Epithelial cell of alveolus of lung (primary cell): ENCODE measurements around the genes HOXB6, B4GALNT2 and GNGT2.

DNA sequence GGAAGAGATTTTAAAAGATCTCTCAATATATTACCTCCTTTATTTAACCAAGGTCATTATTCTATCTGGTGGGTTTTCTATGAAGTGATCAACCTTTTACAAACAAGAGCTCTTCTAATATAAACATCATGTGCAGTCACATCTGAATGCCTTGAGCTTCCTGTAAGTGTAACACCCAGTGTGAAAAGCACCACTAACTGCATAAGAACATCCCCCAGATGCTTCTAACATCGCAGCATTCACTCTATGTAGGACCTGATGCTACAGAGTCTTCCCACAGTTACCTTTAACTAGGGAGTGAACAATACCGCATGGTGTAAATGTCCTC is 16.4 kb downstream of the SKAP1 start:
- RAMPAGE, long total RNA: no peak
- RRBS: no CpG with 5 or more reads among the region's 2 CpGs

DNA sequence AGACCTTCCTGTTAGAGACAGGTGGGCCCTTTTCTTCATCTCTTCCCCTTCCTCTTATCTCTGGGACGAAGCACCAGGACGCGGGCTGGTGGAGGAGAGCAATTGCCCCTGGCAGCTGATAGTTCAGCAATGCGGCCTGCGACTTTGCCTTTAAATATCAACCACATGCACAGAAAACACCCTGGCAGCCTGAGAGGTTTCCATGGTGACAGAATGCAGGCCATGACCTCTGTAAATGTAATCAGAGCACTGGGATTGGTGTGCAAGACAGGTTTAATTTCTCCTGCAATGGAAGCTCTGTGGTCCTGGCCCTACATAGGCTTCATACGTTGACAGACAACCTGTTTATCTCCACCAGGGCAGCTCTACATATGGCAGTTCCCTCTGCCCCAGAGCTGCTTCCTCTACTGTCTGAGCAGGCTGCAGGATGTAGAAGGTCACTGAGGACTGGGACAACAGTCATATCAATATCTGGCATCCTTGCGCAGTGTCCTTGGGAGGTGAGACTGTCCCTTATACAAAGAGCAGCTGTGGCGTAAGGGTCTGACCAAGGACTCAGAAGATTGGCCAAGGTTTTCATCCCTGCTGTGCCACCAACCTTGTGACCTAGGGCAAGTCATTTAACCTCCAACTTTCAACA is 10.1 kb upstream of the SKAP1 start:
- RAMPAGE, long total RNA: no peak
- RRBS: no CpG with 5 or more reads among the region's 8 CpGs

- RAMPAGE, long total RNA: no peak
- RRBS: no CpG with 5 or more reads among the region's 6 CpGs
These were observed 26.5 kb upstream of the SKAP1 start for GRCh38 chr17:48456502-48456986.

- RAMPAGE, long total RNA: no peak
- RRBS: 2% methylated on average over 20 of the region's 51 CpGs
These were observed 38.2 kb downstream of the HOXB1 start for GRCh38 chr17:48492481-48493195.

- RAMPAGE, long total RNA: no peak
- RRBS: no CpG with 5 or more reads among the region's 4 CpGs
These were observed 5.7 kb downstream of the HOXB2 start for GRCh38 chr17:48539166-48539681.

- RAMPAGE, long total RNA: no peak
- RRBS: no CpG with 5 or more reads among the region's 5 CpGs
These were observed 8.2 kb downstream of the HOXB4 start for GRCh38 chr17:48569886-48570341.

GRCh38 chr17:48570561-48571632 is 7.3 kb downstream of the HOXB4 start:
- RAMPAGE, long total RNA: no peak
- RRBS: 0% methylated on average over 4 of the region's 35 CpGs

DNA sequence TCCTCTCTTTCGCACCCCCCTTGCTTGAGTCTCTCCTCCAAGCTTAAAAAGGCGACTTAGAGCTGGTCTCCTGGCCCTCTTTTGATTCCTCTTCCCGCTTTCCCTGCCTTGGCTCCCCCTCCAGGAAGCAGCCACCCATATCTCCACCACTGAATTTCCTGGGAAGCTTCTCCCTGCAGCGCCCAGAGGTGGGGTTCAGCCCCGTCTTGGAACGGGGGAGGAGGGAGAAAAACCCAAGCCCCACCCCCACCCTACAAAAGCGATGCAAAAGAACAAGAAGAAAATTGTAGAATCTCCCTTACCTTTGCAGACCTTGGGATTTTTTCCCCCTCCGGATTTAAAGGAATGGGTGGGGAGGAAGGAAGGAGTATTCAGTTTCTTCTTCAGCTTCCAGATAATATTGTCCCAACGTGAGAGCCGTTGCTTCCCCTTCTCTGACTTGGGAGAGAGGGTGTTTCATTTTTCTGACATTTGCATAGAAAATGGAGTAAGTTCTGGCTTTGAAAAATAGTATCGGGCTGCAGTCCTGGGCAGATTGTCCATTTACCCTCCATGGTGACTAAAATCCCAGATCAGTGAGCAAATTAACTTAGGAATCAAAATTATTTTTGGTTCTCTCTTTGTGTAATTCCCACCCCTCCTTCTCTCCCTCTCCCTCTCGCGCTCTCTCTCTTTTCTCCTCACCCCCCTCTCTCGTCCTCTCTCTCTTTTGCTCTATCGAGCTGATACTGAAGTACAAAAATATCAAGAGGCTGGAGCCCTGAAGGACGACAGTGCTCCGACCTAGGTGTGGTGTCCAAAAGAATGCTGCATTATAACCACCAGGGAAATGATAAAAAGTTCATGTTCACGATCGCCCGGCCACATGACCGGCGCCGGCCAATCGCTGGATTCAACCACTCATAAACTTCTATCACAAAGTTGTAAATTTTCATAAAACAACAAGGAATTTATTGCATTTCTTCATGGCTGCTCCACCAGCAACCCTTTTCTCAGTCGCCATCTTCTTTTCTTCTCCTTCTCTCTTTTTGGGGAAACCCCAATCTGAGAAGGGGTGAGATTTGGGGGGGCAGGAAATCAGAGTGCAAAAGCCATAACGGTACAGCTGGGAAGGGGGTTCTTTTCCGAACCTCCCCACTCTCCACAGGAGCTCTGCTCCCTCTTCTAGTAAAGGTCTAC is at the start of gene HOXB6:
Gene HOXB6, minus strand, starts transcription at position 809 of the 1,179 bp plus-strand sequence.
- RAMPAGE, long total RNA: no peak
- RRBS: no CpG with 5 or more reads among the region's 27 CpGs

- RAMPAGE, long total RNA: no peak
- RRBS: no CpG with 5 or more reads among the region's 16 CpGs
These were observed 1.5 kb upstream of the HOXB9 start for GRCh38 chr17:48627570-48628189.

- RAMPAGE, long total RNA: no peak
- RRBS: 0% methylated on average over 4 of the region's 60 CpGs
These were observed 20.4 kb upstream of the HOXB9 start for GRCh38 chr17:48646478-48647091.

- RAMPAGE, long total RNA: no peak
- RRBS: no CpG with 5 or more reads among the region's 21 CpGs
These were observed 45.5 kb upstream of the HOXB9 start for GRCh38 chr17:48671594-48672104.

GRCh38 chr17:48723300-48724171 is 551 bp downstream of the PRAC2 start:
- RAMPAGE, long total RNA: no peak
- RRBS: 3% methylated on average over 18 of the region's 47 CpGs

- RAMPAGE, long total RNA: no peak
These were observed 20.1 kb downstream of the CALCOCO2 start for GRCh38 chr17:48850990-48851345.

DNA sequence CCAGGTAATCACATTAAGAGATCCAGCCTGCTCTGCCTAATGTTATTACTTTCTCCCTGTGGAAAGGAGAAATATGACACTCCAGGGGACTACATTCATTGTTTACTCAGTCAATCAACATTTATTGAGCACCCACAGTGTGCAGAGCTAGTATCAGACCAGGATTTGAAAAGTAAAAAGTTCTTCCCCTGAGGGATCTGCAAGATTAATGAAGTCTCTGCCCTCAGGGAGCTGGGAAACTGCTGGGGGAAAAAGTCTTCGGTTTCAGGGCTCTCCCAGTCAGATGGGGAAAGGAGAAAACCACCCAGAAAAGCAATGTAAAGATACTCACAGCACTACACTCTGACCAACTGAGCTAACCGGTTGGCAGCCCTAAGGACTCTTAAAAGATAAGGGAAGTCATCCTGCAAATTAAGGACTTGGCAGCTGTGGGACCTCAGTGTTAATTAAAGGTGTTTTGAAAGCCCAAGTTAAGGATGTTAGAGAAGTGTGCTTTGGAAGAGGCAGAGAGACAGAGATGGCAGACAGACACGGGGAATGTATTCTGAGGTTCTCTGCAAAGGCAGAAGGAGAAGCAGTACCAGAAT is 23.3 kb upstream of the ATP5MC1 start:
- RAMPAGE, long total RNA: no peak
- RRBS: no CpG with 5 or more reads among the region's 3 CpGs

DNA sequence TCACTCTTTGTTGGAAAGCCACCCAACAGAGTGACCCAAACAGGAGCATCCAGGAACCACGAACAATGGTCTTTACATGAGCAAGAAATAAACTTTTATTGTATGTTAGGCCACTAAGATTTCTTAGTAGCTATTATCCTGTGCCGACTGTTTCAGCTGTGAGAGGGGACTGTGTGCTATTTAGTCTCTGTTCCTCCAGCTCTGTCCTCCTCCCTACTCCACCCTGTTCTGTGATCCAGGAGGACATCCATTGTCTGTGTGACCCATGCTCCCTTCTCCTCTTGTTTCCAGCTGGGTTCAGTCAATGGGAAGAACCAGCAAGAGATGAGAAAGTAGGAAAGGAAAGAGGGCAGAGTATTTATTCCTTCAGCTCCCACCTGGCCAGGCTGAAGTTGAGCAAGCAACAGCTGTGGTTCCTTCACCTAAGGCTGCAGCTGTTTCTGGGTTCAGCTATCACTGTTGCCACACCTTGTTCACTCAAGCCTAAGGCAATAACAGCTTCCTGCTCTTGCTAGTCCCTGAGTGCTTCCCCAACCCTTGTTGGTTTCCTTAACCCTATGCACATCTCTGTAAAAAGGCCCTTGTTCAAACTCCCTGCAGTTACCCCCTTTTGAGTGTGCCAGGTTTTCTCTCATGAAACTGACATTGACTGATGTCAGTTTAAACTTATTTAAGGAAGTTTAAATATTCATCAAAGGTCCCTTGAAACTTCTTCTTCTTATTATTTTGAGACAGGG is 14.8 kb upstream of the B4GALNT2 start:
- RAMPAGE, long total RNA: no peak
- RRBS: no CpG with 5 or more reads among the region's 2 CpGs

- RAMPAGE, long total RNA: no peak
- RRBS: 2% methylated on average over 27 of the region's 86 CpGs
These were observed at the start of gene B4GALNT2 for GRCh38 chr17:49132506-49133524. TSS of gene B4GALNT2 (plus strand) at chr17:49132769.

GRCh38 chr17:49209881-49211080 is at the start of gene GNGT2:
TSS of gene GNGT2 (minus strand) at chr17:49210574.
- RAMPAGE, long total RNA: no peak
- RRBS: no CpG with 5 or more reads among the region's 28 CpGs

GRCh38 chr17:49231821-49232032 is 1.1 kb upstream of the PHOSPHO1 start:
- RAMPAGE, long total RNA: no peak
- RRBS: no CpG with 5 or more reads among the region's 1 CpG

DNA sequence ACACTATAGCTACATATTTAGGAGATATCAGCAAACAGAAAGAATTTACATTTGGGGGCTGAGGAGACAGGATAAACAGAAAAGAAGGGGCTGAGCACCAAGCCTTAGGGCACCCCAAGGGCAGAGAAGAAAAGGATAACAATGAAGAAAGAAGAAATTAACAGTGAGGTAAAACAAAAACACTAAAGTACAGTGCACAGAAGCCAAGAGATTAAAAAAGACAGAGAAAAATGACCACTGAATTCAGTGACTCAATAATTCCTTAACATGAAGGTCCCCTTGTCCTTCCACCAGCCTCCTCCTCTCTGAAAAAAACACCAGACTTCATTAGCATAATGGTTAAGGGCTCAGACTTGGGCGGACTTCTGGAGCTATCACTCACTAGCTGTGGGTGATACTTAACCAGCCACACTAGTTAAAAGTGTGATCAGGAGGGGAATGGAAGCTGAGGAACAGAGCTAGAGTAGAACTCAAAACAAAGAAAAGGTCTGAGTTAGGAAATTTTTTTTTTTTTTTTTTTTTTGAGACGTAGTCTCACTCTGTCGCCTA is 23.3 kb downstream of the ZNF652 start:
- RAMPAGE, long total RNA: no peak
- RRBS: no CpG with 5 or more reads among the region's 3 CpGs

DNA sequence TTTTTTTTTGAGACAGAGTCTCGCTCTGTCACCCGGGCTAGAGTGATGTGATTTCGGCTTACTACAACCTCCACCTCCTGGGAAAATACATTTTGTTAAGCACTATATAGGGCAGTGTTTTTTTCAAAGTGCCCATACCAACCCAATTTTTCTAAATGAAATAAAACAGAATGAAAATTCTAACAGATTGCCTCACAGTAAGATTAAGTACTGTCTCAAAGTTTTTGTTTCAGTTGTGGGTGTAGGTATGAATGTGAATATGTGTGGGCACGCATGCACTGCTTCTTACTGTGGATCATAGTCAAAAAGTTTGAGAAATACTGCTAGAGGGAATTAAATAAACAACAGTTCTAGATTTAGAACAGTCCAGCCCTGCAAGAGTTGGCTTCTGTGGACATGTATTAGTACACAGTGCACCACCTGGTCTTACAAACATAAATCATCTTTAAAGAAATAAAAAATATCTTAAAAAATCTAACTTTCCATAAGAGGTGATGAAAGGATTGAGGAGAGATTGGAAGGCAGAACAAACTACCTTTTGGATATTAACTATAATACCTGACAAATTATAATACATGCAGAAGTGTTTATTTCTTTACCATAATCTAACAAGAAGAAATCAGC is 8.5 kb downstream of the ZNF652 start:
- RAMPAGE, long total RNA: no peak
- RRBS: no CpG with 5 or more reads among the region's 4 CpGs